Lower leg skin (tissue), 2 donors: ENCODE measurements around the genes SLC4A10 and FAP.

GRCh38 chr2:160453684-160454260 is 39.8 kb downstream of the RBMS1 start:
- PRO-cap: no peak
- RAMPAGE, long total RNA, 2 experiments: no peak in any of the 2 experiments

DNA sequence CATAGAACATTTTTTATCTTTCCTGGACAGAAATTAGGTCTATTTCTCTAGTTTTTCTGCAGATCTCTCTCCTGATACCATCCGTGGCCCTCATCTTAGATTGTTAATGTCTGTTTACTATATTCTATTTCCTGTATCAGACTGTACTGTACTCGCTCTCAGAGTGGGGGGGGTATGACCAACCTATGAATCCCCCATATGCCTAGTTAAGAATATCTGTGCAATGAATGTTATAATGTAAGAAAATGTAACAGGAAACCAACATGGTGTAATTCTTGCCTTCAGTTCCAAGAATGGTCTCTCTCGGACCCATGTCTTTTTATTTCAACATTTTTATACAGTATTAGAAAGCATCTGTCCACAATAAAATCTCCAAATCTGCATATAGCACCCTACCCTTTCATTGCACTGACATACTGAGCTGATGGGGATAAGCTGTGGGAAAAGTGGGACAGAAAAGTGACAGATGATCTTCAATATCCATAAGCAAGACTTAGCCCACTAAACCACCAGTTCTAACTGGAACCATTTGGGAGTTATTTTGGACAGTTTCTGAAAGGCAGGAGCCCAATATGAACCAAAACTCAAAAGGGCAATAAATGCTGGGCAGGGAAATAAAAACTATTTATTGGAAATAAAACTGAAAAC is 22.9 kb downstream of the RBMS1 start:
- PRO-cap: no peak
- RAMPAGE, long total RNA, 2 experiments: no peak in any of the 2 experiments

DNA sequence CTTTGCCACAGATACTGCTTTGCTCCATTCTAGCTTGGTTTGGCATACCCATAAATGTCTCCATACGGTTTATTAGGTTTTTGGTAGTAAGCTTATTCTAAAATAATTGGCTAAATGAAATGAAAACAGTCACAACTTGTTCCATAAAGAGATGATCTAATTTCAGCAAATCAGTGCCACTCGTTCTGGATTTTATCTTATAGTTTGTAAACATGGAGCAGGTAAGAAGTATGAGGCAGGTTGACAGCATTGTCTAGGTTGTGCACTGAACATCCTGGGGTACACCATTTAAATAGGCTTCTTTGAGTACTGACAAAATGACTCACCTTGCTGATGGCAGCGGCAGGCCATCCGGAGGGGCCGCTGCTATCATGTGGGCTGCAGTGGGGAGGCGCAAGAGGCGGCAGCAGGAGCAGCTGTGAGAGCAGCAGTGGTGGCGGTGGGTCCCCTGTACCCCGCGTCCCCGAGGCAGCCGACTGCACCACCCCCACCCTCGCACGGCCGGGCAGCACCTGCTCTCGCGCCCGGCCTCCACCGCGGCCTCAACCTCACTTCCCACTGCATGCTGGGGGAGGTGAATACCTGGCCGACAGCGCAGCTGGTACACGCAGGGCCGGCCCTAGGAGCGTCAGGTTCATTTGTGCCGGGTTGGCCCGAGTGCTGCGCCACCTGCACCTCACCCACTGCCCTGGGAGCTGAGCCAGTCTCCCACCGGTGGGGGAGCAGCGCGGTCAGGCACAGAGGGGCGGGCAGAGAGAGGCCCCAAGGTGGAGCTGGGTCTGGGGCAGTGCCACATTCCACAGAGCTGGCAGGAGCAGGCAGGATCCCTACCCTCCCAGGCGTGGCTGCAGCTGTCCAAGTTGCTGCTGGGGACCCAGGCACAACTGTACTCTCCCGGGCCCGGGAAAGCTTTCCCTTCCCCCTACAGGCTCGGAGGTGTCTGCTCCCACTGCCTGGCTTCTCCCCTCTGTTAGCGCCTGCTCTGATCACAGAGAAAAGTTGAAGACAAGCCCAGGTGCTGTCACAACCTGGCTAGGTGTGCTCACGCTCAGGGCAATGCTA is 154.5 kb upstream of the RBMS1 start:
- PRO-cap: no peak
- RAMPAGE, long total RNA, 2 experiments: start-site peak on the minus strand in 1 of 2 experiments, centred at position 561 of the sequence, 15 reads per replicate

GRCh38 chr2:160695484-160696088 is 202.0 kb upstream of the RBMS1 start:
- PRO-cap: no peak
- RAMPAGE, long total RNA, 2 experiments: no peak in any of the 2 experiments

GRCh38 chr2:160993618-160994174 is 166.5 kb upstream of the TANK start:
- PRO-cap: no peak
- RAMPAGE, long total RNA, 2 experiments: no peak in any of the 2 experiments

- PRO-cap: no peak
- RAMPAGE, long total RNA, 2 experiments: no peak in any of the 2 experiments
These were observed 5.4 kb downstream of the TANK start for GRCh38 chr2:161165348-161166406.

- PRO-cap: bidirectional peak, plus-strand start at chr2:161244739, minus-strand start at chr2:161244632
- RAMPAGE, long total RNA, 2 experiments: start-site peak on the plus strand in 2 of 2 experiments, at chr2:161244744-161244819 at its widest, 6 reads per replicate
These were observed 63.6 kb upstream of the PSMD14 start for GRCh38 chr2:161244379-161245234.

DNA sequence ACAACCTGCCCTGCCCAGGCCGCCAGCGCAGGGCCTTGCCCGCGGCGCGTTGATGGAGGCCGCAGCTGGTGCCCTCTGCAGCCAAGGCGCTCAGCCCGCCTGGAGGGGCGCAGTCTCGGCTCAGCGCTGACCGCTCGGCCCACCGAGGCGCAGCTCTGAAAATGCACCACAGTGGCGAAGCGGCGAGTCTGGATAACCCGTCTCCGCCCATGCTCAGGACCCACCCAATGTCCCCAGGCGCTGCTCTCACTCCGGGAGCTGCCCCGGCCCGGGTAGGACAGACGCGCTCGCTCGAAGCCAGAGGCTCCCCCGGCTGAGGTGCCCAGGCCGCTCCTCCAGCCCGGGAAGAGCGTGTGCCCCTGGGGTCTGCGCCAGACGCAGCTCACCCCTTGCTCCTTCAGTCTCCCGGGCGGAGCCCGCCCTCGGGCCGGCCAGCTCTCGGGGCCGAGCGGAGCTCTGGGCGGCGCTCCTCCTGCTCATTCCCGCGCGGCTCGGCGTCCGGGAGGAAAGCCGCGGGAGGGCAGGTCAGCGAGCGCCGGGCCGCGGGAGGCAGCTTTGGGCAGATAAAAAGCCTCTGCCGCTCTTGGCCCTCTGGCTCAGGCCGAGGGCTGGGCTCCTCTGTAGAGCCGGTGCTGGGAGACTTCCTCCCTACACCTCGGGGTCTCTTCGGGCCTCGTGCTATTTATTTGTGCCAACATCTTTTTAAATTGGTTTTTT is 1.6 kb upstream of the TBR1 start:
- PRO-cap: no peak
- RAMPAGE, long total RNA, 2 experiments: no peak in any of the 2 experiments

GRCh38 chr2:161624237-161624957 is at the start of gene SLC4A10:
TSS of gene SLC4A10 (plus strand) at chr2:161624416.
- PRO-cap: no peak
- RAMPAGE, long total RNA, 2 experiments: no peak in any of the 2 experiments

- PRO-cap: unidirectional peak, minus-strand start at chr2:162243472
- RAMPAGE, long total RNA, 2 experiments: start-site peak on the minus strand in 1 of 2 experiments, at chr2:162243366-162243445 at its widest, 7 reads per replicate
These were observed at the start of gene FAP for GRCh38 chr2:162243089-162243858. TSS of gene FAP (minus strand) at chr2:162243445.

- PRO-cap: no peak
- RAMPAGE, long total RNA, 2 experiments: no peak in any of the 2 experiments
These were observed 238.4 kb downstream of the GCA start for GRCh38 chr2:162582245-162582821.

GRCh38 chr2:165055075-165055462 is 99.7 kb upstream of the SLC38A11 start:
- PRO-cap: no peak
- RAMPAGE, long total RNA, 2 experiments: no peak in any of the 2 experiments

DNA sequence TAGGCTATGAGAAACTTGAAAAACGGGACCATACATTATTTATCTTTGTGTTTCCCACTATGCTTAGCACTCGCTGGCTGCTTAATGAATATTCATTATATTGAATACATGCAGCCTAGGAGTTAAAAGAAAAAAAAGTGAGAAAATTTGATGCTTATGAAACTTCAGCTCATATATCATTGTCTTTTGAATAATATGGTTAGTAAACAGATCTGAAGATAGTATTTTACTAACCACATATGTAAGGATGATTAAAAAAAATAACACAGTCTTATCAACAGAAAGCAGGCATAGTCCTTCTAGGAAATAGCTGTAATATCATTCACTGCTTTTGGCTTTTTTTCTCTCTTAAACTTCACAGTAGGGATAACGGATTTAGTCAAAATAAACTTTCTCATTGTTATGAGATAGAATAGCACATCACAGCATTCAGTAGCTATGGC is 67.2 kb downstream of the TTC21B start:
- PRO-cap: no peak
- RAMPAGE, long total RNA, 2 experiments: no peak in any of the 2 experiments

DNA sequence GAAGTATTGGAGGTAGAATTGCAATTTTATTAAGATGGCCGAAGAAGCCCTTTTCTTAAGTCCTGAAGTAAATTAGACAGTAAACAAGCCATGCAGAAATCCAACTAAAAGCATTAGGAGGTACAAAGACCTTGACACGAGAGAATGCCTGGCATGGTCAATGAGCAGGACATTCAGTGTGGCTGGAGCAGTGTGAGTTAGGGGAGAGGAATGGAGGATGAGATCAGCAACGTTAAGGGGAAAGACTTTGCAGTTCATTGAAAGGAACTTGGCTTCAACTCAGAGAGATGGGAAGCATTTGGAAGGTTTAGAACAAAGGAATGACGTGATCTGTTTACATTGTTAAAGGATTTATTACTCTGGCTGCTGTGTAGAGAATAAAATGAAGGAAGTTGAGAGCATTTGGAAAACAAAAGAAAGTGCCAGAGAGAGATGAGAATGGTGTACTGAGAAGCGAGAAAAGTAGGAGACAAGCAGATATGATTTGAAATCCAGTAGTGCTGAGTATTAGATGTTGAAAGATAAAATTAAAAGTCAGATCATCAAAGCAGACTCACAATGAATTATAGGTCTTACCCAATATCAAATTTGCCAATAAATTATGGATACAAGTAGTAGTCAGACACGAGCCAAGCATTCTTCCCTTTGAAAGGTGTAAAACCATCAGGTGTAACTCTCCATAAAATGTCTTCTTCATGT is 216.9 kb downstream of the B3GALT1 start:
- PRO-cap: no peak
- RAMPAGE, long total RNA, 2 experiments: no peak in any of the 2 experiments

GRCh38 chr2:167689055-167690106 is 396.6 kb downstream of the B3GALT1 start:
- PRO-cap: no peak
- RAMPAGE, long total RNA, 2 experiments: no peak in any of the 2 experiments

GRCh38 chr2:167750727-167751182 is 458.0 kb downstream of the B3GALT1 start:
- PRO-cap: no peak
- RAMPAGE, long total RNA, 2 experiments: no peak in any of the 2 experiments

- PRO-cap: no peak
- RAMPAGE, long total RNA, 2 experiments: no peak in any of the 2 experiments
These were observed 472.2 kb downstream of the B3GALT1 start for GRCh38 chr2:167765009-167765438.

DNA sequence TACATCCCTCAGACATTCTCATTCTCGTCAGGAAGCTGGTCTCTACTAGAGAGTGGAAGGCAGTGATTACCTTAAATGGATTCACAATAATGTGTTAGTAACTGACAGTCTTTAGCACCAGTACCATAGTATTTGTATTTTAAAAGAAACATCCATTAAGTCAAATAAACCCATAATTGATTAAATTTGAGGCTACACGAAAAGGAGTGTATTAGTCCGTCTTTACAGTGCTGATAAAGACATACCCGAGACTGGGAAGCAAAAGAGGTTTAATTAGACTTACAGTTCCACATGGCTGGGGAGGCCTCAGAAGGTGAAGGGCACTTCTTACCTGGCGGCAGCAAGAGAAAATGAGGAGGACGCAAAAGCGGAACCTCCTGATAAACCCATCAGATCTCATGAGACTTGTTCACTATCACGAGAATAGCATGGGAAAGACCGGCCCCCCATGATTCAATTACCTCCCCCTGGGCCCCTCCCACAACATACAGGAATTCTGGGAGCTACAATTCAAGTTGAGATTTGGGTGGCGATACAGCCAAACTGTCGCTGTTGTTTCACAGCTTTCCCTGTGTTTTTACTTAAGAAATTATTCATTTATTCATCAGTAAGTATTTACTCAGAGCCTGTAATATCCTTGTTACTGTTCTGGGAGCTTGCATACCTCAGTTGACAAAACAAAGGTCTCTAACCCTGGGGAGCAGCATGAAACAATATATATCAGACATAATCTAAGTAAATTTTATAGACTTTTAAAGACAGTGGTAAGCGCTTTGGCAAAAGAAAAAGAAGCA is 306.4 kb downstream of the STK39 start:
- PRO-cap: no peak
- RAMPAGE, long total RNA, 2 experiments: no peak in any of the 2 experiments

- PRO-cap: no peak
- RAMPAGE, long total RNA, 2 experiments: start-site peak on the minus strand in 1 of 2 experiments, at chr2:168138090-168138628 at its widest, 7 to 13 reads per replicate
These were observed 109.4 kb downstream of the STK39 start for GRCh38 chr2:168137515-168138814.

- PRO-cap: no peak
- RAMPAGE, long total RNA, 2 experiments: no peak in any of the 2 experiments
These were observed 50.6 kb downstream of the STK39 start for GRCh38 chr2:168196664-168197348.